AG08470 (cell line): ENCODE data around the genes PRSS27, PRSS41, PRSS22, CLDN9, C16orf90 and CLUAP1.

DNA sequence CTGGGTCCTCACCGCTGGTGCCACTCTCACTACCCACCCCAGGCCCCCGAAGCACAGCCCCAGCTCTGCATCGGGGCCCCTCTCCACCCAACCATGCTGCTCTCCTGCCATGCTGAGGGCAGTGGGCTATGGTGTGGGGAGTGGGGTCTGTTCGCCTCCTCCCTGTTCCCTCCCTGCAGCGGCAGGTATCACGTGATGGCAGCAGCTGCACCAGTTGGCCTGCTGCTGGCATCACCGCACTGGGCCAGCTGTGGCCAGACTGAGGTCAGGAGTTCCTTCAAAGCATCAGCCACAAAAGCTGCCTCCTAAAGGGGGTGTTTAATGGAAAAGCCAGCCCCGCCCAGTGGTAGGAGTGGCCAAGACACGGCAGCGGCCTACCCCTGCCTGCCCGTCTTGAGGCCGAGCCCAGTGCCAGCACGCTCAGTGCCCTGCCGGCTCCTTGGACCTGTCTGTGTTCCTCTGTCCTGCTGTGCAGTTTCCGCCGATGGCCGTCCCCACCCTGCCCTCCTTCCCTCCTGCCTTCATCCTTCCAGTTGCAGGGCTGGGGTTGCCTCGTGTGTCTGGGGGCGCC lies 10.9 kb downstream of the KCTD5 start:
- RRBS, result no CpG with 5 or more reads among the region's 19 CpGs

GRCh38 chr16:2699704-2700023 lies 17.3 kb downstream of the KCTD5 start:
- RRBS, result no CpG with 5 or more reads among the region's 7 CpGs

DNA sequence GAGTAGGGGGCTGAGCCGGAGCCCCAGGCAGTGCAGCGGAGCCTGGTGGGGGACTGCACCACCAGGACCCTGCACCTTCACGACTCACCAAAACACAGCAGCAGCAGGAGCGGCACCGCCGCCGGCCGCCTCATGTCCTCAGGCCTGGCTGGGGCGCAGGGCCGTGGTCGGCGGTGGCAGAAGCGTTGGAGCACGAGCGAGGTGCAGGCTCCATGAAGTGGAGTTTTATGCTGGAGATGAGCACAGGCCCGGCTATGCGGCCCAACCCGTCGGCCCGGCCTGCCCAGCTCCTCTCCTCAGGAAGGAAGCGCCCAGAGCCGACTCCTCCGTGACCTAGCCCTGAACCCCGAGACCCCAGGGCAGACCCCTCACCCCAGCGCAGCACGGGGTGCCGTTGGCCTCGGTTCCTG lies at the start of gene PRSS27:
Gene PRSS27, minus strand, starts transcription at position 198 of the 410 bp plus-strand sequence.
- RRBS, result 100% methylated on average over 2 of the region's 28 CpGs

- RRBS, result no CpG with 5 or more reads among the region's 14 CpGs
Observed at GRCh38 chr16:2753557-2753959, 1.1 kb downstream of the SRRM2 start.

- RRBS, result no CpG with 5 or more reads among the region's 13 CpGs
Observed at GRCh38 chr16:2757723-2758387, 5.4 kb downstream of the SRRM2 start.

DNA sequence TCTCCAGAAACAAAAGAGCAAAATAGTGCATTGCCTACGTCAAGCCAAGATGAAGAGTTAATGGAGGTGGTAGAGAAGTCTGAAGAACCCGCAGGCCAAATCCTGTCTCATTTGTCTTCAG lies 11.6 kb downstream of the SRRM2 start:
- RRBS, result no CpG with 5 or more reads among the region's 2 CpGs

GRCh38 chr16:2766345-2766723 lies 10.7 kb downstream of the ELOB start:
- RRBS, result 95% methylated on average over 8 of the region's 35 CpGs

GRCh38 chr16:2798398-2798735 lies at the start of gene PRSS41:
Gene PRSS41, plus strand, starts transcription at chr16:2798470.
- RRBS, result 4% methylated on average over 3 of the region's 35 CpGs

- RRBS, result 11% methylated on average over 5 of the region's 57 CpGs
Observed at GRCh38 chr16:2857278-2858464, at the start of gene PRSS22. Gene PRSS22, minus strand, starts transcription at chr16:2858170.

GRCh38 chr16:3012112-3013443 lies at the start of gene CLDN9:
Gene CLDN9, plus strand, starts transcription at chr16:3012923.
- RRBS, result no CpG with 5 or more reads among the region's 59 CpGs

- RRBS, result no CpG with 5 or more reads among the region's 3 CpGs
Observed at GRCh38 chr16:3062745-3063021, 2.8 kb upstream of the IL32 start.

DNA sequence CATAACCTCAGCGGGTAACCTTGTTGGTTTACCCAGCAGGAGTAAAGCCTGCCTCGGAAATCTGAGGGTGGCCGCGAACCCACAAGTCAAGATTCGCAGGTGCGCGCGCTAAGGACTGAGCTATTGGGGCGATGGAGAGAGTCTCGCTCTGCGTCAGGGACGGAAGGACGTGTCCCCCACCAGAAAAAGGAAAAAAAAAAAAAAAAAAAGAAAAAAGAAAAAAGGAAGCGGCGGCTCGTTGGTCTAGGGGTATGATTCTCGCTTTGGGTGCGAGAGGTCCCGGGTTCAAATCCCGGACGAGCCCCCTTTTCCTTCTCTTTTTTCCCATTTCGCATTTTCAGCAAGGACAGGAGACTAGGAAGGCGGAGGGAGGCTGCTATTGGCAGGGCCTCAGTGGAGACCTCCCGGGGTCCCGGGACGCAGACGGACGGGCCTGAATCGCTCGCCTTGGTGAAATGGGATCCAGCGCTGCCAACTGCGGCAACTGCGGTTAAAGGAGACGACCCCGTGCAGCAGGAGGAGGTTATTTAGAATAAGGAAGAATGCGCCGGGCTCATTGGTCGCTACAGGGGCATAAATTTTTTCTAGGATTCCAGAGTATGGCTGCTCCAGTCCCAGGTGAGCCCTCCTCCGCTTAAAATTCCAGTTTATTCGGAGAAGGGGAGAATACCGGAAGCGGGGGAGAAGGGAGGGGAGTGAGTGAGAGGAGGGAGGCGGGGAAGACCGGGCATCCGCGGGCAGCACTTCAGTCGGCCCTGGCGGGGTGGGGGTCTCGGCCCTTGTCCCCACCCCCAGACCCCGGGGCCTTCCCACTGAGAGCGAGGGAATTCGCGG lies 46.9 kb downstream of the ZNF200 start:
- RRBS, result 5% methylated on average over 9 of the region's 53 CpGs

- RRBS, result no CpG with 5 or more reads among the region's 3 CpGs
Observed at GRCh38 chr16:3495204-3495758, at the start of gene C16orf90. Gene C16orf90, minus strand, starts transcription at chr16:3495489.

DNA sequence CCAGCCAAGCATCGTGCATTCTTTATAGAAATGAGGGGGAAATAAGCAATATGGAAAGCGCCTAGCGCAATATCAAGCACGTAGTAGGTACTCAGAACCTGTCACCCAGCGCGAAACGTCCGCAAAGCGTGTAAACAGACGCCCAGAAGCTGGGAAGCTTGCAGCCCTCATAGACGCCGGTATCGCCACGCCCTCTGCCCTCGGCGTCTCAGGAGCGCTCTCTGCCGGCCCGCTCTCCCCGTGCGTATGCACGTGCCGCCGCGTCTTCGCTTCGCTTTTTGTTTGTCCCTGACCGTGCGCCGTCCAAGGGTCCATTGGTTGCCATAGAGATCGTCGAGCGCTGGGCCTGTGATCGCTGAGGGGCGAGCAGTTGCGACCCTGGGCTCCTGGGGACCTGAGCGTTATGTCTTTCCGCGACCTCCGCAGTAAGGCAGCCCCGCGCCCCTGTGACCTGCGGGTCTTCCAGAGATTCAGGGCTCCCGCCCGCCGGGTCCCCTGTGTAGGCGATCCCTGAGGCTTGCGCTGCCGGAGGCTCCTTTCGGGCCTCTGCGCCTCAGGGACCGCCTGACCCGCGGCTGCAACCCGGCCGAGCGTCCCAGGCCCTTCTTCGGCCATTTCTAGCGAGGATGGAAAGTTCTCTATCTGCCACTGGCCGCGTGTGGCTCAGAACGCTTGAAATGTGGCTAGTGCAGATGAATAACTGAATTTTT lies at the start of gene CLUAP1:
Gene CLUAP1, plus strand, starts transcription at position 340 of the 710 bp plus-strand sequence.
- RRBS, result 2% methylated on average over 16 of the region's 62 CpGs

DNA sequence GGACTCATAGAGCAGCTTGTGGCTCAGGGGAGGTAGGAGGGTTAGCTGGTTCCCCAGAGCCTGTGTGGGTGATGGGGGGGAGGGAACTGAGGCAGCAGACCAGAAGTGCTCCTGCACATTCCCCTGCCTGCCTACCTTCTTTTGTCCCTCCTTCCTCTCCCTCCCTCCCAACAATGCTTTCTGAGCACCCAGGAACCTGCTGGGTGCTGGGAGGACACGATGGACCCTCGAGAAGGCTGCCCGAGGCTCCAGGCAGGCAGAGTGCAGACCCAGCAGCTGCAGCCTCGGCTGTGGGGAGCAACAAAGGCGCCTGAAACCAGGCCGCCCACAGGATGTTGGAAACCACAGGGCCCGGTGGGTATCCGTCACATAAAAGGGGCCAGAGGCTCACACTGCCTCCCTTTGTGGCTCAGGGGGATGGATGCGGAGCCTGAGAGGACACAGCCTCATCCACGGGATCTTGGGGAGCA lies 1.5 kb upstream of the NLRC3 start:
- RRBS, result no CpG with 5 or more reads among the region's 10 CpGs

GRCh38 chr16:3640719-3641348 lies 13.7 kb upstream of the DNASE1 start:
- RRBS, result no CpG with 5 or more reads among the region's 16 CpGs

DNA sequence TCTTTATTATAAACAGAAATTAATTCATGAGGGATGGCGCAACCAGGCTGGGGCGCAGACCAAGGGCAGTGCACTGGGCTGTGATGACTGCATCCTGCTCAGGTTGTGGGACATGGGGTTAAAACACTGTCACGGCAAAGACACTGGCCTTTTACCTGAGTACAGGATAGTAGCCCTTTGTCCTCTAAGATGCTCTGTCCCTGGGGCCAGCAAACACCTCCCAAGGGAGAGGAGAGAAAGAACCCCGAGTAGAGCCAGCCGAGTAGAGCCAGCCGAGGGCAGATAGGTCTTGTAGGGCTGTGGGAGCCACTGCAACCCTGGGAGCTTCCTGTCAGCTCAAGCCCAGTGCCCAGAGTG lies 8.7 kb upstream of the DNASE1 start:
- RRBS, result no CpG with 5 or more reads among the region's 6 CpGs

DNA sequence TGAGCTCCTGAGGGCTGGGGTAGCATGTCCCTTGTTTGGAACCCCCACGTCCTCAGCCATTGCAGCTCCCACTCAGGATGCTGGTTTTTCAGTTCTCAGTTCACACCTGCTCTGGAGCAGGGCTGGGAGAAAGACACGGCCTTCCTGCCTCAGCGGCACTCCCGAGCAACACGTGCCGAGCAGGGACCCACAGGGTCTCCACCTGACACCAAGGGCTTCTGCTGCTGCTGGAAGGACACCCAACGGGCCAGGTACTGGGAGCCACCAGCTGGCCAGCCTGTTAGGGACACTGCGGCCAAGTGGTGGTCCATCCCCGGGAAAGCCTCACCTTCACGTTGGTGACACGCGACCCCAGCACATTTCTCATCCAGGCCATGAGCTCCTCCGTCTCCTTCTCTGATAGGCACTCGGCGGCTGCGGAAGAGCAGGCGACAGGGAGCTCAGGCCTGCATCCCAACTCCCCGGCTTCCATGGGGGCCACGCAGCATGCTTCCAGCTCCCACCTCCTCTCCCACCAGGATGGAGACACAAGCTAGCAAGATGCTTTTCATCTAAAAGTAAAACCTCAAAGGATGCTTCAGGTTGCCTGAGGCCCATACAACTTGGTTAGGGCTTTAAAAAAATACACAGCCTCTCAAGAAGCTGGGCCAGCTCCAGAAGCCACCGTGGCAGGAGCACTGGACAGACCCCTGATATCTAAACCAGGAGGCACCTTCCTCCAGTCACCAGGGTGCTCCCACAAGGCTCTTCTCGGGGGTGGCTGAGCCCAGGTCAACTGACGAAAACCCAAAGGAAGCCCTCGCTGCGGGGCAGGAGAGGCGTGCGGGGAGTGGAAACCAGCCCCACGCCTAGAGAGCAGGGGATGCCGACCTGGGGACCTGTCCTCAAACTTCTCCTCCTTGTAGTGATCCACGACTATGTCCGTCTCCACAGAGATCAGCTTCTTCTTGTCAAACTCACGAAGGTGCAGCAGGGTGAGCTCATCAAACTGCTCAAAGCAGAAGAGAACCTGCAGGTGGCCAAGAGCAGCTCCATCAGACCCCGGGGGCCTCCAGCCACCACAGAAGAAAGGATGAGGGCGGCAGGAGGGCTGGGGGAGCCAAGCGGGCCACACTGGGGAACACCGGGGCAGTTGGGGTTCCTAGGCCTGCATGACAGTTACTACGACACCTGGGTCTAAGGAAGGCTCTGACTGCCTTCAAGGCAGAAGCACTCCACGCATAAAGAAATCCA lies 8.5 kb downstream of the DNASE1 start:
- RRBS, result 96% methylated on average over 3 of the region's 37 CpGs

GRCh38 chr16:3729388-3729971 lies 12.2 kb upstream of the TRAP1 start:
- RRBS, result 94% methylated on average over 4 of the region's 29 CpGs

DNA sequence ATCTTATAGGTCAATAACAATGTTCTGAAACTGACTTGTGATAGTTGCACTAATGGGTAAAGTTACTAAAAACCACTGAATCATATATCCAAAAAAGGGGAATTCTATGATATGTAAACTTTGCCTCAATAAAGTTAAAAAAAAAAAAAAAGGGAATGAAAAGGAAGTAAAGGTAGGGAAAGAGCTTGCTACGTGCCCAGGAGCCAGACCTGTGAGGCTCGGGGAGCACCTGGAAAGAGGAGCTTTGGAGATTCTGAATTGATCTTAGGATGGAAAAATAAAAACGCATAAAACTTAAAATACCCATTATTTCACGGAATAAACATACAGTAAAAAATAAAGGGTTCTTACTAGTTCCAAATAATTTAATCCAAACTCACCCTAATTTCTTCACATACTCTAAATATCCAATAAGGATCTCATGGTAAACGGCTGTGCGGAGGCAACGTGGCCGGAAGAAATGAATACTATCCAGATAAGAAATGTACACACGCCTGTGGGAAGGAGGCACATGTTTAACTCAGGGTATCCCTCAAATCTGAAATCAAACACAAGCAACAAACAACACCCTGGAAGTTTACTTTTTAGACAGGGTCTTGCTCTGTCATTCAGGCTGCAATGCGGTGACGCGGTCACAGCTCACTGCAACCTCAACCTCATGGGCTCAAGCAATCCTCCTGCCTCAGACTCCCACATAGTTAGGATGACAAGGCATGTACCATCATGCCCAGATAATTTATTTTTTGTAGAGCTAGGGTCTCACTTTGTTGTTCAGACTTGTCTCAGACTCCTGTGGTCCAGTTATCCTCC lies 21.1 kb upstream of the TRAP1 start:
- RRBS, result no CpG with 5 or more reads among the region's 12 CpGs